ENCODE measurements around the gene FCN2.

GRCh38 chr9:133978981-133980057 lies 12.8 kb downstream of the VAV2 start:
- RRBS = 97% methylated on average over 4 of the region's 55 CpGs
CAGE:
- cytosol, long polyA plus RNA = no peak
- long polyA plus RNA = no peak
- nucleus, long polyA plus RNA = no peak

GRCh38 chr9:134010743-134011280 lies 14.5 kb upstream of the BRD3OS start:
- RRBS = no CpG with 5 or more reads among the region's 16 CpGs
CAGE:
- cytosol, long polyA plus RNA = no peak
- long polyA plus RNA = no peak
- nucleus, long polyA plus RNA = no peak

DNA sequence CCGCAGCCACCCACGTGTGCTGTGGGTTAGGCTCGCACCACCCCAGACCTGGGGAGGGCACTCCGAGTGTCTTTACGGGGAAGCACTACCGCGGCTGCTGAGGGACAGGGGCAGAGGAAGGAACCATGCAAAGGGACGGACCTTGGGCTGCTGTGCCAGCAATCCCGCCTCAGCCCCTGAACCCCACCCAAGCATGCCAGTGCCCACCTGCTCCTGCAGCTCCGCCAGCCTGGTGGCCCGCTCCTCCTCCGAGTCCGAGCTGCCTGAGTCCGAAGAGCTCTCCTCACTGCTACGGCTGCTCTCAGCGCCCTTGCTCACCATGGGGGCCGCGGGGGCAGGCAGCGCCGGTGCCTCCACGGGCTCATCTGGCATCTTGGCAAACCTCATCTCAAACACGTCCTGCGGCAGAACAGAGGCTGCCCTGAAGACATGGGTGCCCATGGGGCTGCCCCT lies 16.3 kb downstream of the BRD3OS start:
- RRBS = no CpG with 5 or more reads among the region's 23 CpGs
CAGE:
- cytosol, long polyA plus RNA = no peak
- long polyA plus RNA = no peak
- nucleus, long polyA plus RNA = no peak

DNA sequence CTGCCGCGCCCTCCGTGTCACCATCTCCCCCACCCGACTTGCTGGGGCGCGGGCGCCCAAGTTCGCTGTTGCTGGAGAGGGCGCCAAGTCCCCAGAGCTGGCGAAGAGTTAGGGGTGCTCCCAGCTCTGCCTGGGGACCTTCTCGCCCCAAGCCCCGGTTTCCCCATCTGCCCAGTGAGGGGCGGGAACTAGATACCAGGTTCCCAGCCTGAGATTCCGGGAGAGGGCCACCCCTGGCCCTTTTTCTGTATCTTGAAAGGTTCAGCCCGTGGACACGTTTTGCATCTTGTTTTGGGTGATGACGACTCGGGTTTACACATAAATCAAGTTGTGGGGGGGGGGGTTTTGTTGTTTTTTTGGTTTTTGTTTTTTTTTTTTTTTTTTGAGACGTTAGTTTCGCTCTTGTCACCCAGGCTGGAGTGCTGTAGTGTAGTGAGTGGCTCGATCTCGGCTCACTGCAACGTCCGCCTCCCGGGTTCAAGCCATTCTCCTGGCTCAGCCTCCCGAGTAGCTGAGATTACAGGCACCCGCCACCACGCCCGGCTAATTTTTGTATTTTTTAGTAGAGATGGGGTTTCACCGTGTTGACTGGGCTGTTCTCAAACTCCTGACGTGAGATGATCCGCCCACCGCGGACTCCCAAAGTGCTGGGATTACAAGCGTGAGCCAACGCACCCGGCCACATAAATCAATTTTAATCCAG lies 940 bp upstream of the BRD3 start:
- RRBS = 4% methylated on average over 3 of the region's 37 CpGs
CAGE:
- cytosol, long polyA plus RNA = no peak
- long polyA plus RNA = no peak
- nucleus, long polyA plus RNA = no peak

GRCh38 chr9:134136348-134136661 lies 423 bp downstream of the WDR5 start:
- RRBS = 3% methylated on average over 13 of the region's 32 CpGs
CAGE:
- cytosol, long polyA plus RNA = no peak
- long polyA plus RNA = no peak
- nucleus, long polyA plus RNA = no peak

GRCh38 chr9:134172456-134172849 lies 36.6 kb downstream of the WDR5 start:
- RRBS = 95% methylated on average over 4 of the region's 17 CpGs
CAGE:
- cytosol, long polyA plus RNA = no peak
- long polyA plus RNA = no peak
- nucleus, long polyA plus RNA = no peak

DNA sequence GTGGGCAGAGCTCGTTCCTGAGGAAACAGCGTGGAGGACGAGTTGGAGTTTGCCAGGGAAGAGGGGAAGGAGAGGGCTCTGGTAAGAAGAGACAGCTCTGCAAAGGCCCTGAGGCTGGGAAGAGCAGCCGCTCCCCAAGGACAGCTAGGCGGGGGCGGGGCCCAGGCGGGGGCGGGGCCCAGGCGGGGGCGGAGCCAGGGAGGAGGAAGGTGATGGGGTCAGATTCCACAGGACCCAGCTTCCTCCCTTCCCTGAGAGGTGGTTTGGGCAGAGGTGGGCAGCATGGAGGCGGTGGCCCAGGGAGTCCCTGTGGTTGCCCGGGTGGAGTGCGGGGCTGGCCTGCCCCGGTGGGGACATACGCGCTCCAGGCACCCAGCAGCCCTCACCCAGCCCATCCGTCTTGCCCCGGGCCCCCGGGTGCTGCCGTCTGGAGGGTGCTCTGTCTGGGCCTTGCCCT lies 39.3 kb downstream of the WDR5 start:
- RRBS = 54% methylated on average over 5 of the region's 20 CpGs
CAGE:
- cytosol, long polyA plus RNA = no peak
- long polyA plus RNA = no peak
- nucleus, long polyA plus RNA = no peak

DNA sequence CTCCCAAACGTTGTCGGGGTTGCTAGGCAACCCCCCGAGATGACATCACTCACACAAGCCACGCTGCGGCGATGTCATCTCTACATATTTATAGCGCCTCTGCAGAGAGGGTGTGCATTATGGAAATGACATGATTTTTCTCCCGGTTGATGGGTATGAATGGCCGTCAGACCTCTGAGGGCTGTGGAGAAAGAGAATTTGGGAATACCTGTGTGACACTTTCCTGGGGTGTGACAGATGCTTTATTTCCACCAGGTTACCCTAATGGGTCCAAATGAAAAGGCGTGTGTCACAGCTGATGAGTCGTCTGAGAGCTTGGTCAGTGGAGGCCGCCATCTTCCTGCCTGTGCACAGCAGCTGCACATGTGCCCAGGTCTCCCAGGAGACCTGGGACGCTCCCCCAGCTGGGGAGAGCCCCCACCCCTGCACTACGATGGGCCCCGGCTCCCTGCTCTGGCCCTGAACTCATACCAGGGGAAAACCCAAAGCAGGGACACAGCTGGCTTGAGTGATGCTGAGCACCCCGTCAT lies 70.3 kb downstream of the WDR5 start:
- RRBS = no CpG with 5 or more reads among the region's 16 CpGs
CAGE:
- cytosol, long polyA plus RNA = no peak
- long polyA plus RNA = no peak
- nucleus, long polyA plus RNA = no peak

DNA sequence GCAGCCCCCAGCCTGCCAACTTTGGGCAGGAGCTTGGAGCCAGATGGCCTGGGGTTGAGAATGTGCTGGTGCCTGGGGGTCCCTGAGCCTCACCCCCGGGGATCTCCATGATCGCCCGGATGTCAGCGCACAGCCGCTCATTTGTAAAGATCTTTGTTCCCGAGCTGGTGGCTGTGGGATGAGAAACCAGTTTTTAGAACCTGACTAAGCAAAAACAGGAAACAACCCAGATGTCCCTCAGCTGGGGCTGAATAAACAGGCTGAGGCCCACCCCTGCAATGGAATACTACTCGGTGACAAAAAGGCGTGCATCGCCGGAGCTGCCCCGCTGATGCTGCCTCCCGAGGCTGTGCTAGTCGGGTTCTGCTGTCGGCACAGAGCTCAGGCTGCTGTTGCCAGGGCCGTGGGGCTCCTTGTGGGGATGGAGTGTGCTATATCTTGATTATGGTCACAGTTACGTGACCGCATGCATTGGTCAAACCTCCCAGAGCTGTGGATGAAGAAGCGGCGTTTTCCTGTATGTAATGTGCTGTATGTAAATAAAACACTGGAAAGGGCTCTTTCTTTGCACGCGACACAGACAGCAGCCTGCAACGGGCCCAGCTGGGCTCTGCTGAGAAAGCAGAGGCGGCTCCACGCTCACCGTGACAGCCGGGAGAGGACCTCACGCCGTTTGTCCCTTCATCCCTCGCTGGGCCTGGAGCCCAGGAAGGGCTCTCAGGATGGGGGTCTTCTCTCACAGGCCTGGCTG lies 79.9 kb downstream of the WDR5 start:
- RRBS = no CpG with 5 or more reads among the region's 29 CpGs
CAGE:
- cytosol, long polyA plus RNA = no peak
- long polyA plus RNA = no peak
- nucleus, long polyA plus RNA = no peak

- RRBS = no CpG with 5 or more reads among the region's 6 CpGs
CAGE:
- cytosol, long polyA plus RNA = no peak
- long polyA plus RNA = no peak
- nucleus, long polyA plus RNA = no peak
Measured at GRCh38 chr9:134334970-134335648, 8.9 kb downstream of the RXRA start.

GRCh38 chr9:134341315-134342219 lies 15.3 kb downstream of the RXRA start:
- RRBS = 96% methylated on average over 7 of the region's 20 CpGs
CAGE:
- cytosol, long polyA plus RNA = no peak
- long polyA plus RNA = no peak
- nucleus, long polyA plus RNA = no peak

DNA sequence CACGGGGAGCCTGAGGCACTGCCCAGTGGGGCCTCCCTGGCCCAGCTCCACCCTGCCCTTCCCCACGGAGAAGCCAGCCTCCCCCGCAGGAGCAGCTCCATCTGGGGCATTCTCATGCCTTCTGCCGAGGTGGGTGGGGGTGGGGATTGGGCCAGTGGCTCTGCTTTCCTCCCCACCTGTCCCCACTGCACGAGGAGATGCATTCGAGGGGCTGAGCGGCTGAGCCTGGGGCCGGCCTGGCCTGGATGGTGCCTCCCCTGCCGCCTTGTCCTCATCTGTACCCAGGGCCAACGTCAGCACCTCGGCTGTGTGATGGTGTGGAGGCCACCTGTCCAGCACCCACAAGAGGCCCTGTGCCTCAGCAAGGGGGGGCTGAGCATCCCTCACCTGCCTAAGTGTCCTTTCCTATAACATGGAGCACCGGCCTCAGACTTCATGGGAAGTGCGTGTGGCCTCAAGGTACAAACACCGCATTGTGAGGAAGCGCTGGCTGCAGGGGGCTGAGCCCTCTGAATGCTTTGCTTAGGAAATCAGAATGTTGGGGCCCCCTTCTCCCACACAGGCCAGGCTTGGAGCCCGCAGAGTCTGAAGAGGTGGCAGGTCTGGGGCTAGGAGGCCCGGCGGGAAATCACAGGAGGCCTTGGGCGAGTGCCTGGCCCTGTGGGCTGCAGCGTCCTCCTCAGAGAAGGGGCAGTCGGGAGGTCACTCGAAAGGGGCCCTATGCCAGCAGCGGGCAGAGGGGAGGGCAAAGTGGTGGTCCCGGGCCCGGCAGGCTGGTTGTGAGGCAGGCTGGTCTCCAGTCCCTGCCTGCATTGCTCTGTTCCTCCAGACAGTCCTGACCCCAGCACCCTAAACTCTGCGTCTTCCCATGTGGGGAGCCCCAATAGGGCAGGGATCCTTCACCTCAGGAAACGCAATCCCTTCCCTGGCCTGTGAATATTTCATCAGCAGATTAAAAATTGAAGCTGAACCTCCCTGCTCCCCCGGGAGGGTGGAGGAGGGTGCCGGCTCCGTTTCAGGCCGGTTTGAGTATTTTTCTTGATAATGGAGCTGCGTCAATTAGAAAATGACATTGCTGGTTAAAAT lies 24.7 kb downstream of the RXRA start:
- RRBS = no CpG with 5 or more reads among the region's 32 CpGs
CAGE:
- cytosol, long polyA plus RNA = no peak
- long polyA plus RNA = no peak
- nucleus, long polyA plus RNA = no peak

DNA sequence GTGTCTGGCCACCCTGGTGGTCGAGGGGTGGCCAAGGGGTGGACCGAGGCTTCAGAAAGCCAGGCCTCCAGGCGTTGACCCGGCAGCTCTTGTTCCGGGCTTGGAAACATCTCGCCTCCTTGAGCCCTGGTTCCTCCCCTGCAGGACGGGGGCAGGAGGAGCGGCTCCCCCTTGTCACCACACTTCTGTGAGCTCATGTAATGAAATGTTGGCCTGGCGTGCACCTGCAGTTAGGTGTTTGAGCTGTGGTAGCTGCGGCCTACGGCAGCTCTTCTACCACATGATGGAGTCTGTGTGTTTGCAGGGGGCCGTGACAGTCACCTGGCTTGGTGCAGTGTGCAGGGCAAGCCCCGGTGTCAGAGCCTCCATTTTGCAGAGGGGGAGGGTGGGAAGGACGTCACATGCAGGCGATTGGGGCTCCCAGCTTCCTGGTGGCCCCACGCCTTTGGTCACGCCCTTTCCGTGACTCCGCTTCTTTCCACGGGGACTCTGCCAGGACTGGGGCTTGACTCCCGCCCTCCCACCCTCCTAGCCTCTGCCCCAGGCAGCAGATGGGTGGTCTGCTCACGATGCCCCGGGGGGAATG lies 65.6 kb downstream of the RXRA start:
- RRBS = 96% methylated on average over 1 of the region's 23 CpGs
CAGE:
- cytosol, long polyA plus RNA = no peak
- long polyA plus RNA = no peak
- nucleus, long polyA plus RNA = no peak

DNA sequence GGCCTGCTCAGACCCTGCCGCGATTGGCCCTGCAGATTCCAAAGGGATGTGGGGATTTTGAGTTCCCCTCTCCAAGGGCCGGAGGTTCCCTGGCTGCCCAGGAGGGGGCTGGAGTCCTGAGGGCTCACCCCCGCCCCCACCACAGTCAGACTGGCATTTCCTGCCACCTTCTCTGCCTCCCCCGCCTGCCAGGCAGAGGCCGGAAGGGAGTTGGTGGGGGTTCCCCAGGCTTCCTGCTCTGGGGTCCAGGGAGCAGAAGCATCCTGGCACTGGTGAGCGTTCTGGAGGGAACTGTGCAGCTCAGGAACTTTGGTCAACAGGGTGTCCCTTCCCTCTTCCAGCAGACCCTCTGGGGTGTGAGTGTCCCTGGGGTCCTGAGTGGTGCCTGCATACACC lies 70.6 kb downstream of the RXRA start:
- RRBS = 92% methylated on average over 2 of the region's 7 CpGs
CAGE:
- cytosol, long polyA plus RNA = no peak
- long polyA plus RNA = no peak
- nucleus, long polyA plus RNA = no peak

GRCh38 chr9:134405403-134405888 lies 79.2 kb downstream of the RXRA start:
- RRBS = 89% methylated on average over 2 of the region's 13 CpGs
CAGE:
- cytosol, long polyA plus RNA = no peak
- long polyA plus RNA = no peak
- nucleus, long polyA plus RNA = no peak

- RRBS = no CpG with 5 or more reads among the region's 34 CpGs
CAGE:
- cytosol, long polyA plus RNA = no peak
- long polyA plus RNA = no peak
- nucleus, long polyA plus RNA = no peak
Measured at GRCh38 chr9:134436328-134437467, 110.4 kb downstream of the RXRA start.

DNA sequence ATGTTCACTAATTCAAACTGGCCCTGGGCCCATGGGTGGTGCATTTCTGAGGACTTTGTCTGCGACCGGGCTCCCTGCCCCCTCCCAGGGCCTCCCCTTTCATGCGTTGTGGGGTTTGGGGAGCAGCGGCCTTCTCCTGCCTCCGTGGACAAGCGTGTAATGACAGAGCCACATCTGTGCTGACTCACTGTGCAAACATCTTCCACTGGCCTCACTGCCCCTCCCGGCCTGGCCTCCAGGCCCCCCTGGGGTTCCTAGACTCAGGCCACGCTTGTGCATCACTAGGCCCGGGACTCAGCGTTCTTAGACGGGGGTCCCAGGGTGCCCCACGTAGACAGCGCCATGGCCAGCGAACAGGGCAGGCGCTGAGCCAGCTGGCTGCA lies 49.2 kb upstream of the COL5A1 start:
- RRBS = 74% methylated on average over 6 of the region's 15 CpGs
CAGE:
- cytosol, long polyA plus RNA = no peak
- long polyA plus RNA = no peak
- nucleus, long polyA plus RNA = no peak

DNA sequence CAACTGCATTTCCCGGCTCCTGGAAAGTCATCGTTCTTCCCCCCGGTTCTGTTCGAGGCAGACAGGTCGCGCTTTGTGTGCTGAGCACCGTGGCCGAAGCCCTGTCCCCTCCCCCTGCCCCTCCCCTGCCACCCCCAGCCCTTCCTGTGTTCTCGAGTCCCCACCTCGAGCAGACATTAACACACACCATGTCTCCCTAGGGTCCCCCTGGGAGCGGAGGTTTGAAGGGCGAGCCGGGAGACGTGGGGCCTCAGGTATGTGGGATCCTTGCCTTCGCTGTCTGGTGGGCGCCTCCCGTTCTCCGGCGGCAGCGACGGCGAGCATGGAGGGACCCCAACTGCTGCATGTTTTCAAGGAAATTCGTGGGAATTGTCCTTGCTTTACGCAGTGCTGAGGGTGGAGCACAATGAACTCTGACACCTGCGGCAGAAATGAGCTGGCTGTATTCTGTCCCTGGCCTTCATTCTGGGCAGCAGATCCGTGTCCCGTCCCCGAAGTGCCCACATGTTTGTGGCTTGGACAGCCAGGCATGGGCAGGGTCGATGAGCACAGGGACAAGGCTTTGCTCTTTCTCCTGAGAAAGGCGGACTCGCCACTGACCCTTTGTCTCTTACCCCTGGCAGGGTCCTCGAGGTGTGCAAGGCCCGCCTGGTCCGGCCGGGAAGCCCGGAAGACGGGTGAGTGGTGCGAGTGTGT lies 112.2 kb downstream of the COL5A1 start:
- RRBS = 98% methylated on average over 7 of the region's 38 CpGs
CAGE:
- cytosol, long polyA plus RNA = no peak
- long polyA plus RNA = no peak
- nucleus, long polyA plus RNA = no peak

DNA sequence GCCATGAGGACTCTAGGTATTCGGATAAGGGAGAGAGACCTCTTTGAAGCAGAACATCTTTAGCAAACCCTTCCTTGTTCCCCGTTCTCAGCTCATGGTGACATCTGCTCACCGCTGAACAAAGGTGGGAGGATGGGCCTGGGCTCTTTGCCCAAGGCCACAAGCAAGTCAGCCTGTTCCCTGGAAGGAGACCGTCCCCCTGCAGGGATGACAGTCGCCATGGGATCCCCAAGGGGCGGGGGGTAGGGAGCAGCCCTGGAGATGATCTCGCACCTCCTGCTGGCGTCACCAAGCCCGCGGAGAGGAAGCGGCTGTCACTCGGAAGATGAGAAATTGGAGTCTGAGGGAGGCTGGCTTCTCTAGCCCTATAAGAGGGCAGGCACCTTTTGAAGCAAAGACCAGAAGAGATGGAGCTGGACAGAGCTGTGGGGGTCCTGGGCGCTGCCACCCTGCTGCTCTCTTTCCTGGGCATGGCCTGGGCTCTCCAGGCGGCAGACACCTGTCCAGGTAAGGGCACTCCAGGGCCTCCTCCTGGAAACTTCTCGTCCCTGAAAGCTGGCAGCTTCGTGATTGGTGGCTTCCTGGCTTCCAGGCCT lies at the start of gene FCN2:
Gene FCN2, plus strand, starts transcription at position 396 of the 596 bp plus-strand sequence.
- RRBS = no CpG with 5 or more reads among the region's 16 CpGs
CAGE:
- cytosol, long polyA plus RNA = no peak
- long polyA plus RNA = no peak
- nucleus, long polyA plus RNA = no peak

DNA sequence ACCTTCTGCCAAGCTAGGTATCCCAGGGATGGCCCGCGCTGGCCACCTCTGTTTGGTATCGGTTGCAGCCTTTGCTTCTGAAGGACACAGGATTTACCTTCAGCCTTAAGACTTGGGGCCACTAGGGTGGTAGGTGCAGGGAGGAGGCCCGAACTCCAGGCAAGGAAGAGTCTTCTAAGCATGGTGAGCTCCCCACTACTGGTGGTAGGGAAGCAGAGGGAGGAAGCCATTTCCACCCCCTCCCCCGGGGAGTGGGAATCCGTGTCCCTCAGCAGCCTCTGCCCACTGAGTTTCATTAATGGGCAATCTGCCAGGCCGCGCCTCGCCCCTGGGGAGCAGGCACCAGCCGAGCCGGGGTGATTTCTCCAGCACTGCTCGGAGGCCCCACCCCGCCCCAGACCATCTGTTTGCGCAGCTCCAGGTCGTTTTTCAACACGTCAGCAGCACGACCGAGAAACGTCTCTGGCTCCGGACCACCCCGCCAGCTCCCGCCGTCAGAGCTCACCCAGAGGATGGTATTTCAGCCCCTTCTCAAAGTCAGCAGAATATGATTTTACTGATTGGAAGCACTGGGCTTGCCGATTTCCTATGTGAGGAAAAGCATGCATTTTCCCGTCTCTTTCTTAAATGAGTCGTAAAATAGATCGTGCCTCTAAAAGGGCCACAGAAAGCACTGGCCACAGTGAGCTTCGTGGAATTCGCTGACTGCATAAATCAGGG lies 46.8 kb downstream of the OLFM1 start:
- RRBS = 48% methylated on average over 12 of the region's 29 CpGs
CAGE:
- cytosol, long polyA plus RNA = no peak
- long polyA plus RNA = no peak
- nucleus, long polyA plus RNA = no peak

All from SK-N-SH (cell line).